Mononuclear cell (primary cell): ENCODE measurements around the gene FHDC1.

DNA sequence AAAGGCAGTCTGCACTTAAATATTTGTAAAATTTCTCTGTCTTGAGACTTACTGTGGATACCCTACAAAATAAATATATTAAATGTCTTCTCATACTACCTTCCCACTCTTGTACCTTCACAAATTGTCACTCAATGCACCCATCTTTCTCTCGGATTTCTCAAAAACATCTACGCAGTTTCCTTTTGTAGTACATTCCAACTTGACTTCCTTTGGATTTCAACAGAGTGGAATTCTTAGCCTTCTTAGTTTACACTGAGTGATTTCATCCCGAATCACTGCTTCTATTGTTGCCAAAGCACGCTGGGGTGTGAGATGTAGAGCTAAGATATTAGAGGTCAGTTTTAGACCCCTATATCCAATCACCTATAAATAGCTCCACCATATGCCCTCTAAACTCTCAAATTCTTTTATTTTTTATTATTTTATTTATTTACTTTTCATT, 71.5 kb upstream of the MAB21L2 start:
- RRBS, result no CpG with 5 or more reads among the region's 4 CpGs

DNA sequence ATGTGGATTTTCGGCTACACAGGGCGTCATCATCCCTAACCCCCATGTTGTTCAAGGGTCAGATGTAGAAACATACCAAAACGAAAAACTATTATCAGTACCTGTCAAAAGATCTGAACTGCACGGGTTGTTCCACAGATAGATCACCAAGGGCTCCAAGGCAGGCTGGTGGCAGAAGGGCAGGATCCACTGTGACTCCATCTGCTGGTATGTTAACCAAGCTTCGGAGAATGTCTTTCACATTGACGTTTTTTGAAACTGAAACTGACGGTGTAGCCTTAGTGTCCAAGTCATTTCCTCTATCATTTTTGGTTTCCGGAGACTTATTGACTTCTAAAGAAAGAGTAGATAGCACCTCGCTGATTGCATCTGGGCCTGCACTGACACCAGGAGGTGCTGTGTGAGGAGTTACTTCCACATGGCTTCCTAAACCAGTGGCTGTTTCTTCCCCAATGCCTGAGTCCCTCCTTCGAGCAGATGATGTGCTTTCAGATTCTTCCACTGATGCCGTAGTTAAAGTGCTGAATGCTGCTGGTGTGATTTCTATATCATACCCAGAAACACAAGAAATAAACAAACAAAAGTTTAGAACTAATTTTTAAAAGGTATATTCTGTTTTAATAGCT, 186.9 kb downstream of the LRBA start:
- RRBS, result no CpG with 5 or more reads among the region's 11 CpGs

DNA sequence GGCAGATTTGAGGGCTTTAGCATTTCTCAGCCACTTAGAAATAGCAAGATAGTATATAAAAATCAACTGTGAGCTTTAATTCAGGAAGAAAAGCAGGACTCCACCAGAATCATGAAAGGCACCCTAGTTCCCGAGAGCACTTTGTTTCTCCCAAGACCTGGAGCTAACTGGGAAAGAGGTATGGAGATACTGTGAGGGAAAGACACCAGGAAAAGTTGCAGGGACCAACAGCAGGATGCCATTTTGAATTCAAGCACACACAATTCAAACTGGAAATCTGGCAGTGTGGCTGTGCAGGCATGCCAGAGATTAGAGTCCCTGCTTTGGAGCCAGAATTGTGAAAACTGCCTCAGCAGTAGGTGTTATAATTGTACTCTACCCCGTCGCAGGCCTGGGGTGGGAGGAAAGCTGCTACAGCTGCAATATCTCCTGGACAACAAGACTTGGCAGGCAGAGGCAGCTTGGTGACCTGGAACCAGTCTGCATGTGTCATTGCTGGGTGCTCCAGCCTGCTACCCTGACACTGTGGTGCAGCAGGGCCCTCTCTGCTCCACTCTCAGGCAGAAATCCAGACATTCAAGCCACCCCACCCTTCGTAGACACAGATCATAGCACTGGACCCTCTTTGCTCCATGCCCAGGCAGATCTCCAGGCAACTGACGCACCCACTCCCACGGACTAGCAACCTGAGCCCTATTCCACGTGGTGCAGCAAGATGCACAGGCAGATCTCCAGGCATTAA, 140.8 kb downstream of the LRBA start:
- RRBS, result no CpG with 5 or more reads among the region's 7 CpGs

DNA sequence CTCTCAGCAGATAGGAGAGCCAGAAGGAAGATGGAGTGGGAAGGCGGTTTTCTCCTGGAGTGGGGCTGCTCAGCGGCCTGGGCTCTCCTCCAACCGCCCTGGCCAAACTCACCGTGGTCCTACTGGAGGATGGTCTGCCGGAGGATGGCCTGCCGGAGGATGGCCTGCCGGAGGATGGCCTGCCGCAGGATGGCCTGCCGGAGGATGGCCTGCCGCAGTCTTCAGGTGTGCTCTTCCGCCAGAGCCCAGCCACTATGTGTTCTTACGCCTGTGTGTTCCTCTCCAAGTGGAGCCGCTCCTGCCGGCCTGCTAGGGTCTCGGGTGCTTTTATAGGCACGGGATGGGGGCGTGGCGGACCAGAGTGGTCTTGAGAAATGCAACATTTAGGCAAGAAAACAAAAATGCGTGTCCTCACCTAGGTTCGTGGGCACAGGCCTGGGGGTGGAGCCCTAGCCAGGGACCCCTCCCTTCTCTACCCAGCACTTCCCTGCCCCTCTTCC, 34.2 kb upstream of the LRBA start:
- RRBS, result 93% methylated on average over 4 of the region's 20 CpGs

- RRBS, result no CpG with 5 or more reads among the region's 2 CpGs
Measured at GRCh38 chr4:151167949-151168350, 68.5 kb downstream of the RPS3A start.

GRCh38 chr4:151174778-151175746, 75.6 kb downstream of the RPS3A start:
- RRBS, result no CpG with 5 or more reads among the region's 16 CpGs

GRCh38 chr4:151184462-151185046, 85.1 kb downstream of the RPS3A start:
- RRBS, result no CpG with 5 or more reads among the region's 4 CpGs

GRCh38 chr4:151204797-151205853, 71.8 kb upstream of the PRSS48 start:
- RRBS, result no CpG with 5 or more reads among the region's 12 CpGs

DNA sequence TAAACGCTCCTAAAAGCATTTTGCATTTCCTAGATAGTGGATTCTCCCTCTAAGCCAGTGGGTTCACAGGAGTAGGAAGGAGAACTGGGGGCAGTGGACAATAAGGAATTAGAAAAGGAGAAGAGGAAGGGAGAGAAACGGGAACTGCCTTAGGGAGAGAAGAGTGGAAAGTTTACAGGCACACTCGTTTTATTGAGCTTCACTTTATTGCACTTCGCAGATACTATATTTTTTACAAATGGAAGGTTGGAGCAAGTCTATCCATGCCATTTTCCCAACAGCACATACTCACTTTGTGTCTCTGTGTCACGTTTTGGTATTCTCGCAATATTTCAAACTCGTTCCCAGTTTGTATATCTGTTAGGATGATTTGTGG, 22.6 kb upstream of the SH3D19 start:
- RRBS, result no CpG with 5 or more reads among the region's 7 CpGs

DNA sequence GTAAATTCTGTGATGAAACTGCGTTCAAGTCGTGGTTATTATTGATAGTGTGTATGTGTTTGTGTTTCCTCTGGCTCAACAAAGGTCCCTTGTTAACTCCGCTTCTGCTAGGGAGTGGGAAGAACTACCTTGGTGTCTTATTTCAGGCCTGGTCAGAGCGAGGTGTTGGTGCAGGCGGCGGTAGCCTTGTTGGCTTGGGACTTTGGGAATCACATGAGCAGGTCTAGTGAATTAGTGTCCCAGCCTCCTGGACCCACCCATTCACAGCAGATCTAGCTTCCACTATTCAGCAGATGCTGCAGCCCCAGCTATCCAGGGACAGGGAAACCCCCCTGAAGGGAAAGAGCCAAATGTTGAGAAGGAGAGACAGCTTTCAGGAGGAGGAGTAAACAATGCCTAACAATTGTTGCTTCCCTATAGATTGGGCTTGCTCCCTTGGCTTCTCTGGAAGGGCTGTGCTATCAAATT, 1.0 kb downstream of the FHIP1A start:
- RRBS, result no CpG with 5 or more reads among the region's 6 CpGs

- RRBS, result no CpG with 5 or more reads among the region's 7 CpGs
Measured at GRCh38 chr4:151655465-151655868, 105.3 kb downstream of the GATB start.

DNA sequence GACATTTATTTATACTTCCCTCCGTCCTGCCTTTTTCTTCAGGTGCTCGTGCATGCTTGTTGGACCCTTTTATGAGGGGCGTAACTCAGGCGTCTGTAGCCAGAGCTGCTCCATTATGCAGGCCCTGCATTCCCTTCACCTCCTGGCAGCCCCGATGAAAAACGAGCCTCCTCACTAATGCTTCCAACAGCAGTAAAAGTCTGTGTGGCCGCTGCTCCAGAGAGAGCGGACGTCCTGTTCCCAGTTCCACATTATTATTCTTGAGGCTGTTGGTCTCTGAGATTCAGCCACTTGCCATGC, 101.2 kb downstream of the GATB start:
- RRBS, result no CpG with 5 or more reads among the region's 9 CpGs

- RRBS, result over 99% methylated on average over 1 of the region's 8 CpGs
Measured at GRCh38 chr4:151683208-151683762, 77.5 kb downstream of the GATB start.

GRCh38 chr4:152257747-152258200, 278.1 kb downstream of the FBXW7 start:
- RRBS, result no CpG with 5 or more reads among the region's 3 CpGs

GRCh38 chr4:152514601-152514939, 21.3 kb downstream of the FBXW7 start:
- RRBS, result no CpG with 5 or more reads among the region's 2 CpGs

GRCh38 chr4:152531103-152531985, 4.5 kb downstream of the FBXW7 start:
- RRBS, result no CpG with 5 or more reads among the region's 4 CpGs

DNA sequence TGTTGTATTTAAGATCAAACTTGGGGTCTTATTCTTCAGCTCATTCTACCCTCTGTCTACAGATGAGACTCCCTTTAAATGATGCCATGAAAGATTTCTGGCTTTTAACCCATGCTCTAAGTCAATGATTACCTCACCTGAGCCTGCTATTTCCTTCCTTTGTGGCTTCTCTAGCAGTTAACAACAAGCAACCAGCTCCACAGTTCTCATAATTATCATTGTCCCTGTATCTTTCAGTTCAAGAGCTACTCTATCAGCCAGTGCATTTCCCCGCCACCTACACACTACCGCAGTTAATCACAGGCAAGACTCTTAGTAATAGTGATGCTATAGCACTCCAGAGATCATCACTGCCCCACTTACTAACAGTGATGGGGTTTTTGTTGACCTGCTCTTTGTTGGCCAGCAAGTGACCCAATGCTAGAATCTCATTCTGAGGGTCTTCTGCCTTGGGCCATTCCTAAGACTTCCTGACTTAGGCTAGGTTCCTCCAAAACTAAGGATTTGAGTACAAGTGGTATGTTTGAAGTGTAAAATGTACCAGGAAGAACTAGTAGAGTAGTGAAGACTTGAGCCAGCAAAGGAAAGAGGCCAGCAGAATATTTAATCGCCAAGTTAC, 18.4 kb upstream of the FBXW7 start:
- RRBS, result no CpG with 5 or more reads among the region's 3 CpGs

GRCh38 chr4:152850260-152850839, 70.6 kb downstream of the ARFIP1 start:
- RRBS, result no CpG with 5 or more reads among the region's 5 CpGs

DNA sequence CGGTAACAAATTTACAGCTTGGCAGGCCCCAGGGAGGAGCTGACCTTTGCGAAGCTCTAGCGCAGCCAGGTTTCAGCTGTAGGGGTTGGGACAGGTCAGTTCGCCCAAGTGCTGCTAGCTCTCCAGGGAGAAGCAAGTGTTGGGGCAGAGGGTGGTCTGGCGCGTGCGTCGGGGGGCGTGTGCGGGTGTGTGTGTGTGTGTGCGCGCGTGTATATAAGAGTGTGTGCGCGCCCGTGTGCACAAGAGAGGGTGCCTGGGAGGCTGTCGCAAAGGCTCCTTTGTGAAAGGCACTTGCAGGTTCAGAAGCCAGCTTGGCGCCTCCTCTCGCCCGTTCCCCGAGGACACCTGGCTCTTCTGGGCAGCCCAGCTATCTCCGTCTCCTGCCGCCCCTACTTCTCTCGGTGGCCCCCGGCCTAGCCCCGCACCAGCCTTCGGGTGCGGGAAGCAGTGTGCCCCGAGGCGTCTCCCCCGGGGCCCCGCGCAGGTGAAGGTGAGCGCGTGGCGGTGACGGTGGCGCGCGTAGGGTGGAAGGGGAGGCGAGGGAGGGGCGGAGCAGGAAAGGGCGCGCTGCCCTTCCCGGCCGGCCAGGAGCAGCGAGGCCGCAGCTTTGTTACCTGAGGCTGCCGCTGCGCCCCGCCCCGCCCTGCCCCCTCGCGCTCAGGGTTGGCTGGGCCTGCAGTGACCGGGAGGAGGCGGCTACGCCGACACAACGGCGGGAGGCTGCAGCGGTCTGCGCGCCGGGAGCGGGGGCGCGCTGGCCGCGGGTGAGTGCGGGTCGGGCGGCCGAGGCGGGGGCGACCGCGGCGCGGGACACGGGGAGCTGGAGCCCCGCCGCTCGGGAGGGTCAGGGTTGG, at the start of gene FHDC1:
FHDC1 (plus strand) TSS at position 678 of the 854 bp plus-strand sequence.
- RRBS, result 2% methylated on average over 31 of the region's 83 CpGs

DNA sequence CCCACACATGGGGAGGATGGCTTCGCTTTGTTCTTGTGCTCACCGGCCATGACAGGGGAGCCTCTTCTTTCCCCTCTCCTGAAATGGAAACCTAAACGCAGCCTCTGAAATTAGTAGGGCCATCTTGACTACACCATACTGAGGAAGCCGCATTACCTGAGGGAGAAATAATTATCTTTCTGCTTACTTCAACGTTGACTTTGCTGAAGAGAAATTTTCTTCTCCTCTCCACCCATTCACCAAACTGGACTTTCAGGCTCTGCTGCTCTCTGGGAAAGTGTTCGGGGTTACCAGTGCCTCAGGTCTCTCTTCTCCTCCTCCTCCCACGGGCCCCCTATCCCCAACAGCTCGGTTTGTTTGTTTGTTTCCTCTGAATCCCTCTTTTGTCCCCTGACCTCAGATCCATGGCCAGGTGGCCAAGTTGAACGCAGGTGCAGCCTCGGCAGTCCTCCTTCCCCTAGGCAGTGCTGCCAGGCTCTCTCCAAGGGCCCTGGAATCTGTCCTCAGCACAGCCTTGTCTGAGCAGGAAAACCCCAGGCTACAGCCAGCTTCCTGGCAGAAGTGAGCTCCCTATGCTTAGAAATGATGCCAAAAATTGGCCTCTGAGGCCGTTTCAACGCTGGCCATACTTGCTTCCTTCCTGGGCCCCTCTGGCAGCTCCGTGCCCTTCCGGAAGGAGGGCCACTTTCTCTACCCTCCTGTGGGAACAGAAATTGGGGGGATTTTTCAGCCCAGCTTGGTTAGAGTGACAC, 60.0 kb downstream of the FHDC1 start:
- RRBS, result no CpG with 5 or more reads among the region's 14 CpGs